Suprapubic skin (tissue), 4 donors: ENCODE measurements around a stretch of chr11.

- PRO-cap: no peak
- RAMPAGE, long total RNA, 4 experiments: no peak in any of the 4 experiments
Measured at GRCh38 chr11:72834252-72834627, 20.0 kb downstream of the ATG16L2 start.

DNA sequence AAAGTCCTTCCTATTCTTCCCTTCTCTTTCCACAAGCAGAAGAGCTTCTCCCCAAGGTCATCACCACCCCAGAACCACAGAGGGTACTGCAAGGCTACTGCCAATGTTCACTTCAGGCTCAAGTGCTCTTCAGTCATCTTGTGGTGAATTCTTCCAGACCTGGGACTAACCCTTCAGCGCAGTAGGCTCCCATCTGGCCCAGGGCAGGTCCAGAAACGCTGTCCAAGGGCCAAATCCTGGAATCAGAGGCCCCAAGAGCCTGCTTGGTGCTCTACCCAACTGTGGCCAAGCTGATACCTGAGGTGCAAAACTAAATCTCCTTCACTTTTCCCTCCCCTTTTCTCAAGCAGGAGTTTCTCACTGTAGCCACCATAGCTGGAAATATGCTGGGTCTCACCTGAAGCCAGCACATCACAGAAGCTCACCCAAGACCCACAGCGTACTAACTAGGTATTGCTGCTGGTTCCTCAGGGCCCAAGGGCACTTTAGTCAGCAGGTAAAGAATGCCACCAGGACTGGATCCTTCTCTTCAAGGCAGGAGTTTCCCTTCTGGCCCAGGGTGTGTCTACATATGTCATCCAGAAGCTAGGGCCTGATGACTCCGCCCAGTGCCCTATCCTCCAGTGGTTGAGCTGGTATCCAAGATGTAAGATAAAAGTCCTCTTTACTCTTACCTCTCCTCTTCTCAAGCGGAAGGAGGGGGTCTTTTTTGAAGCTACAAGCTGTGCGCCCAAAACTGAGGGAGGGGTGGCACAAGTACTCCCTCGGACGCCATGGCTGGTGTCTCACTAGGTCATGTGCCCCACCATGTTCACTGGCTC lies 27.8 kb downstream of the FCHSD2 start:
- PRO-cap: no peak
- RAMPAGE, long total RNA, 4 experiments: start-site peak on the minus strand in 1 of 4 experiments, centred at positions 225 to 433 of the sequence, 5 to 6 reads per replicate

- PRO-cap: no peak
- RAMPAGE, long total RNA, 4 experiments: no peak in any of the 4 experiments
Measured at GRCh38 chr11:73200017-73200933, 17.8 kb upstream of the P2RY2 start.

DNA sequence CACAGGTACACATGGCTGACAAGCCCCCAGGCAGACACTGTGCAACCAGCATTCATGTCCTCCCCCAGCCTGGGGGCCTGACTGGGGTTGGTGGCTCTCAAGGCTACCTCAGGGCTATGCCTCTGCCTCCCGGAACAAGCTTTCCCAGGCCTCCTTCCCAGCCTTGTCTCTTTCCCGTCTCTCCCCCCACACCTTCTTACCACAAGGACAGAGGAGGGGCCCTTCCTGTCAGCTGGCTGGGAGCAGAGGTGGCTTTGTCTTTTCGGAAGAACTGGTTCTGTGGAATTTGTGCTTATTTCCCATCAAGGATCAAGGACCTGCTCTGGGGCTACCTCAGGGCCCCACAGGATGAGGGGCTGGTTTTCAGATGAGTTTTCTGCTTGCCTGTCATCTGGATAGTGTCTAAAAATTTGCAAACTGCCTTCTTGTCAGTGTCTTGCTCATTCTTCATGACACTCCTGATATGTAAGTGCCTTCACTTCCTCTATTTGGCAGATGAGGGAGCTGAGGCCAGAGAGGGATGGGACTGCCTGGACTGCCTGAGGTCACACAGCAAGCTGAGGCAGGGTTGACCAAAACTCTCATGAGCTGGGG lies 2.4 kb upstream of the P2RY6 start:
- PRO-cap: no peak
- RAMPAGE, long total RNA, 4 experiments: no peak in any of the 4 experiments

GRCh38 chr11:73313508-73314377 lies 5.7 kb downstream of the ARHGEF17 start:
- PRO-cap: no peak
- RAMPAGE, long total RNA, 4 experiments: no peak in any of the 4 experiments

- PRO-cap: no peak
- RAMPAGE, long total RNA, 4 experiments: no peak in any of the 4 experiments
Measured at GRCh38 chr11:73359429-73359905, 16.7 kb upstream of the RELT start.

DNA sequence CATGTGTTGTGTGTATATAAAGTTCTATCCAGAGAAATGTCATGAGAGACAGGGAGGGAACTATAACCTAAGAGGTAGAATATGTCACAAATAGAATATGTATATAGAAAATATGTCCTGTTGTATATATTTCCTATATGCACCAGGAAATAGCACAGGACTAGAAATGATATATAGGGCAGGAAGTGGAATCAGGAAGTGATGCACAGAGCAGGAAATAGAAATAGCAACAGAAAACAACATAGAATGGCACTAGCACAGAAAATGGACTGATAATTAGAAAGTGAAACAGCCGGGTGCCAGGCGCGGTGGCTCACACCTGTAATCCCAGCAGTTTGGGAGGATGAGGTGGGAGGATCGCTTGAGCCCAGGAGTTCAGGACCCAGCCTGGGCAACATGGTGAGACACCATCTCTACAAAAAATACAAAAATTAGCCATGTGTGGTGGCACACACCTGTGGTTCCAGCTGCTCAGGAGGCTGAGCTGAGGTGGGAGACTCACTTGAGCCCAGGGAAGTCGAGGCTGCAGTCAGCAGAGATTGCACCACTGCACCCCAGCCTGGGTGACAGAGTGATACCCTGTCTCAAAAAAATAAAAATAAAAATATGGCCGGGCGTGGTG lies 9.9 kb upstream of the RELT start:
- PRO-cap: no peak
- RAMPAGE, long total RNA, 4 experiments: no peak in any of the 4 experiments

- PRO-cap: no peak
- RAMPAGE, long total RNA, 4 experiments: no peak in any of the 4 experiments
Measured at GRCh38 chr11:73378898-73380055, 3.1 kb downstream of the RELT start.

GRCh38 chr11:73401830-73402453 lies 25.7 kb downstream of the RELT start:
- PRO-cap: no peak
- RAMPAGE, long total RNA, 4 experiments: no peak in any of the 4 experiments

GRCh38 chr11:73651964-73653044 lies 5.9 kb downstream of the PLEKHB1 start:
- PRO-cap: no peak
- RAMPAGE, long total RNA, 4 experiments: no peak in any of the 4 experiments

DNA sequence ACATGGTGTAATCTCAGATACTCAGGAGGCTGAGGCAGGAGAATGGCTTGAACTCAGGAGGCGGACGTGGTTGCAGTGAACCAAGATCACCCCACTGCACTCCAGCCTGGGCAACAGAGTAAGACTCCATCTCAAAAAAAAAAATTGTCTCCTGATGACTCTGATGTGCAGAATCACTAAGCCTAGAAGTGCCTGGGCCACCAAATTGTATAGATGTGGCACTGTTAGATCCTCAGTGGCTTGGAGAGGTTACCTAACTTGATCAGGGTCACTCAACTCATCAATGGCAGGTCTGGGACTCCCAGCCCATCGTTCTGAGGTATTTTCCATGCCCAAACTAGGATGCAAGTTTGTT lies 10.6 kb downstream of the PLEKHB1 start:
- PRO-cap: no peak
- RAMPAGE, long total RNA, 4 experiments: no peak in any of the 4 experiments

DNA sequence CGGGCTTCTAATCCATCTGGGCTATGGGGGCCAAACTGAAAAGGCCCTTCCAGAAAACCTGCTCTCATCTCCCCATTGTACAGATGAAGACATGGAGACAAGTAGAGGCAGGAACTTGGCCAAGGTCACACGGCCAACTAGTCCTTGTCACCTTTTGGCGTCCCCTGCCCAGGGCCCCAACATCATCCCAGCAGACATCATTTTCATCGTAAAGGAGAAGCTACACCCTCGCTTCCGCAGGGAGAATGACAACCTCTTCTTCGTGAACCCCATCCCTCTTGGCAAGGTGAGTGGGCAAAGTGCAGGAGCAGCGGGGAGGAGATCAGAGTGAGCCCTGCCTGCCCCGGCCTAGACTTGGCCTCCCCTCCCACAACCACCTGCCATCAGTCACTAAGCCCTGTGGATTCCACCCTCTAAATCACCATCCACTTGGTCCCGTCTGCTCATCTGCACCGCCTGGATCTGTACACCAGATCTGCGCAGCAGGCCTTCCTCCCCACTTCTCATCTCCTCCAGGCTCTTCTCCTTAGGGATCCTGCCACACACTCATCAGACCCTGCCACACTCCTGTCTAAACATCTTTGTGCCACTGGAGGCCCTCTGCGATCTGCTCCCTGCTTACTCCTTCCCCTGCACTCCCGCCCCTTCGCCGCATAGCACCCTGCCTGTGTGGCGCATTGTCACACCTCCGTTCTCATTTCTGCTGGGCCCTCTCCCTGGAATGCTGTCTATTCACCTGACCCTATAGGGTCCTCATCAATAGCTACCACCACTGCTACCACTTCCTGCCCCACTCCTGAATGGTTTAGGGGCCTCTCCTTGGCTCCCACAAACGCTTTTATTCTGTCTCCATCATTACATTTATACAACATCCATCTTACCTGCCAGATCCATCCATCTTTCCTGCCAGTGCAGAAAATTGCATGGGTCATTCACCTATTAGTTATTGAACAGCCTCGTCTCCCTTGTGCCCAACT lies 14.2 kb downstream of the UCP2 start:
- PRO-cap: no peak
- RAMPAGE, long total RNA, 4 experiments: no peak in any of the 4 experiments

DNA sequence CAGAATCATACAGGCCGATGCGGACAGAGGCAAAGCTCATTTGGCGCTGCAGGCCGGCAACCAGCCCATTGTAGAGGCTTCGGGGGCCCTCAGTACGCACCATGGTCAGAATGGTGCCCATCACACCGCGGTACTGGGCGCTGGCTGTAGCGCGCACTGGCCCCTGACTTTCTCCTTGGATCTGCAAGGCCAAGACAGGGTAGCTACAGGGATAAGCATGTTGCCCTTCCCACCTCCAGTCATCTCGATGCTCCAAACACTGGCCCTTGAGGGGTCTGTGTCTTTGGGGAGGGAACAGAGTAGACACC lies 4.8 kb downstream of the UCP2 start:
- PRO-cap: no peak
- RAMPAGE, long total RNA, 4 experiments: no peak in any of the 4 experiments

- PRO-cap: no peak
- RAMPAGE, long total RNA, 4 experiments: no peak in any of the 4 experiments
Measured at GRCh38 chr11:73978661-73979225, 3.9 kb downstream of the UCP2 start.

DNA sequence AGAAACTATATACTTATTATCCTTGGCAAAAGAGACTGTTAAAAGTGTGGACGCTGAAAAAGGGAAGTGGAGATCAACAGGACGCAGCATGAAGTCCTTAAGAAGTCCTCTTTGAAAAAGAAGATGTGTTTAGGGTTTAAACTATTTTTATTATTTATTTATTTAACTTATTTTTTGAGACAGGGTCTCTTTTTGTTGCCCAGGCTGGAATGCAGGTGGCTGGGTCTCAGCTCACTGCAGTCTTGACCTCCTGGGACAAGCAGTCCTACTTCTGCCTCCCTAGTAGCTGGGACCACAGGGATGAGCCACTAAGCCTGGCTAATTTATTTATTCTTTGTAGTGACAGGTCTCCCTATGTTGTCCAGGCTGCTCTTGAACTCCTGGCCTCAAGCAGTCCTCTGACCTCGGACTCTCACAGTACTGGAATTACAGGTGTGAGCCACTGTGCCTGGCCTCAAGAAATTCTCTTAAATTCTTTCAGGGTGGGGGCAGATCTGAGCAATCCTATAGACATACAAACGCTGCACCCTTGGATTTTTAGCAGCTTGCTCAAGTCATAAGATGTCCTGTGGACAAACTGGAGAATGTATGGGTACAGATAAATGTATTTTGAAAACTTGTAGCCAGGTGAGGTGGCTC lies 1.8 kb upstream of the UCP2 start:
- PRO-cap: no peak
- RAMPAGE, long total RNA, 4 experiments: no peak in any of the 4 experiments

- PRO-cap: no peak
- RAMPAGE, long total RNA, 4 experiments: no peak in any of the 4 experiments
Measured at GRCh38 chr11:73995663-73996417, 13.0 kb downstream of the UCP3 start.

DNA sequence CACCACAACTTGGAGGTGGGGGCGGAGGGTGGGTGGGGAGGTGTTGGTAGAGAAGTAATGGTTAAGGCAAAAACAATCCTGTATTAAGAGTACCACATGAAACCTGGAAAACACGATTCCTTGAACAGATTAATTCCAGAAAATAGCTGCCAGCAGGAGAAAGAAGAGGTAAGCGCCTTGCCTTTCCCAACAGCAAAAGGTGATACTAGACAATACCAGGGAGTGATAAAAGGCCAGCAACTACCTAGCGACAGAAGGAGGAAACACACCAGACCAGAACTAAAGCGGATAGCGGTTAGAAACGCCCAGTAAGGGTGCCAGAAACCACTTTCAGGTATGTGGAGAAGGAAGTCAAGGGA lies 918 bp downstream of the PGM2L1 start:
- PRO-cap: no peak
- RAMPAGE, long total RNA, 4 experiments: no peak in any of the 4 experiments

- PRO-cap: no peak
- RAMPAGE, long total RNA, 4 experiments: no peak in any of the 4 experiments
Measured at GRCh38 chr11:74466502-74467390, 603 bp downstream of the KCNE3 start.

GRCh38 chr11:74682332-74682732 lies 48.9 kb downstream of the CHRDL2 start:
- PRO-cap: no peak
- RAMPAGE, long total RNA, 4 experiments: no peak in any of the 4 experiments

DNA sequence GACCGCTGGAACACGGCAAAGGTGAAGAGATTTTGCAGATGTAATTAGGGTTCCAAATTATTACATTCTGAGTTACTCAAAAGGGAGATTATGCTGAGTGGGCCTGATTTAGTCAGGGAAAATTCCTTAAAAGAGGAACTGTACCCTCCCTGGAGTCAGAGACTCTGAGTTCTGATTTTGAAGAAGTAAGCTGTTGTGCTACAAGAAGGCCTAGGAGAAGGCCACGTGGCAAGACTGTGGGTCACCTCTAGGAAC lies 45.4 kb downstream of the CHRDL2 start:
- PRO-cap: no peak
- RAMPAGE, long total RNA, 4 experiments: no peak in any of the 4 experiments